Left common carotid artery plus branches (tissue), 1 donor: ENCODE measurements around the genes ZNF202, OR8D4, OR6T1, TBRG1, VSIG2, SLC37A2, ACRV1 and PATE1.

- PRO-cap: bidirectional peak, plus-strand start at chr11:123741781, minus-strand start at chr11:123741586
These were observed at the start of gene ZNF202 for GRCh38 chr11:123740707-123741934. Gene ZNF202 (minus strand): TSS chr11:123741660.

GRCh38 chr11:123798198-123798397, 8.1 kb downstream of the OR6M1 start:
- PRO-cap: no peak

DNA sequence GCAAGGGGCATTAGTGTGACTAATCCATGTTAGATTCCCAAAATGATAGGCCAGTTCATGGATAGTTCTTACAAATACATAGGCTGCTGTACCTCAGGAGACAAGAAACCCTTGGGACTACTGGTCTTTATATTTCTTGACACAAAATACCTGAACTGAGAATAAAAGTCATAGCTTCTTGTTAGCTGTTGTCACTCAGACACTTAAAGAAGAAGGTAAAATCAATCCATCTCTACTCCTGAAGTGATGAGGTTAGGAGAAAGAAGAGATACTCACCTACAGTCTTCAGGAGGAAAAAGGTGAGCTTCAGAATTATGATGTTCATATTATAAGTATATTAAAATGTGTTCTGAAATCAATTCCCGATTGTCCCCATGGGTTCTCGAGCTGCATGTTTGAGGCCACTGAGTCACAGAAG, at the start of gene OR8D4:
TSS of gene OR8D4 (plus strand) at position 209 of the 418 bp plus-strand sequence.
- PRO-cap: no peak

GRCh38 chr11:123943729-123944117, at the start of gene OR6T1:
Gene OR6T1 (minus strand): TSS chr11:123943838.
- PRO-cap: no peak

DNA sequence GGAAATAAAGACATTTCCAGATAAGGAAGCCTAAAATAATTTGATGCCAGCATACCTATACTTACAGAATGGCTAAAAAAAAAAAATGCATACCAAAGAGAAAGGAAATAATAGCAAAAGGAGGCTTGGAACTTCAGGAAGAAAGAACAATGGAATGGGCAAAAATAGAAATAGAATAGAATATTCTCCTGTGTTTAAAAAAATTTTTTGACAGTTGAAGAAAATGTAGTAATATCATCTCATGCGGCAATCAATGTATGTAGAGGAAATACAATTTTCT, 15.8 kb downstream of the OR10S1 start:
- PRO-cap: no peak

DNA sequence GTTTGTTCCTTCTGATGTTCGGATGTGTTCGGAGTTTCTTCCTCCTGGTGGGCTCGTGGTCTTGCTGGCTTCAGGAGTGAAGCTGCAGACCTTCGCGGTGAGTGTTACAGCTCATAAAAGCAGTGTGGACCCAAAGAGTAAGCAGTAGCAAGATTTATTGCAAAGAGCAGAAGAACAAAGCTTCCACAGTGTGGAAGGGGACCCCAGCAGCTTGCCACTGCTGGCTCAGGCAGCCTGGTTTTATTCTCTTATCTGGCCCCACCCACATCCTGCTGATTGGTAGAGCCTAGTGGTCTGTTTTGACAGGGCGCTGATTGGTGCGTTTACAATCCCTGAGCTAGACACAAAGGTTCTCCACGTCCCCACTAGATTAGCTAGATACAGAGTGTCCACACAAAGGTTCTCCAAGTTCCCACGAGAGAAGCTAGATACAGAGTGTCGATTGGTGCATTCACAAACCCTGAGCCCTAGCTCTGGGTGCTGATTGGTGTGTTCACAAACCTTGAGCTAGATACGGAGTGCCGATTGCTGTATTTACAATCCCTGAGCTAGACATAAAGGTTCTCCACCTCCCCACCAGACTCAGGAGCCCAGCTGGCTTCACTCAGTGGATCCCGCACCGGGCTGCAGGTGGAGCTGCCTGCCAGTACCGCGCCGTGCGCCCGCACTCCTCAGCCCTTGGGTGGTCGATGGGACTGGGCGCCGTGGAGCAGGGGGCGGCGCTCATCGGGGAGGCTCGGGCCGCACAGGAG, 12.9 kb upstream of the OR10D3 start:
- PRO-cap: no peak

GRCh38 chr11:124622586-124623543, at the start of gene TBRG1:
Gene TBRG1 (plus strand): TSS chr11:124622864.
- PRO-cap: bidirectional peak, plus-strand start at chr11:124622875, minus-strand start at chr11:124622772; bidirectional peak, plus-strand start at chr11:124623231, minus-strand start at chr11:124623134

DNA sequence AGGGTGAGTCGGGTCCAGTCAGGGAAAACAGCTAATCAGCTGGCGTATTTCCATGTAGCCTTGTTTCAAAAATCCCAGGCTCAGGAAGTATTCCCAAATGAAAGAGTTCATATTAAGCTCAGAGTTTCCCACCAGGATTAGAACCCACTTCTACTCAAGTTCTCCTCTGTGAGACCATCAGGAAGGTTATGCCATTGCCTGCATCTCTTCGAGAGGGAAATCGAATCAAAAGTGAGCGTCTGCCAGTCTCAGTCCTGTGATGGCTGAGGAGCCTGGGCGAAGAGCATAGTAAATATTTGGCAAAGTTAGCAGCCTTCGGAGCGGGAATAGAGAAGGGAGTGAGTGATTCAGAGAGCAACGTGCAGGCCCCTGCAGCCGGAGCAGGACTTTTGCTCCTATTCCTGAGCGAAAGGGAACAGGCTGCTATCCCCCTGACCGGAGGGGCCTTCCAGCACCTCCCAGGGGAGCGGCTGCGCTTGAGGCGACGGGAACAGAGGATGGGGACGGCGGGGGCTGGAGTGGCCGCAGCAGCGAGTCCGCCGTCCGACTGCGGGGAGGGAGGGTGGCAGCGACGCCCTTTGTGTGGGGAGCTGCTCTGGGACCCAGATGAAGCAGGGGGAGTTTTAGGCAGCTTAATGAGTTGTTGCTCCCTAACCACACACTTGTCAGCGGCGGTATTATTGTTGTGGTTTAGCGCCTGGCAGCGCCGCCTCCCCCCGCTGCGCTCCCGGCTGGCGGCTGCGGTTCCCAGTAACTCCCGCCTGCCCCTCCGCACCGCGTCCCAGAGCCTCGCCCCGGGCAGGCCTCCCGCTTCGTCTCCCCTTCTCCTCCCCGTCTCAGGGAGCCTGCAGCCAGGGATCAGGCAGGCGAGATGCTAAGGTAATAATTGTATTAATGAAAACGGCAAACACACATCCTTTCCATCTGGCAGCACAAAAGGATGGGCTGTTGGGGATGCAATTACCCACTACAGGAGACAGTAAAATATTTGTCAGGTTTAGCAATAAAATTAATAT, 21.7 kb upstream of the NRGN start:
- PRO-cap: no peak

- PRO-cap: no peak
These were observed 14.5 kb upstream of the NRGN start for GRCh38 chr11:124724858-124726041.

DNA sequence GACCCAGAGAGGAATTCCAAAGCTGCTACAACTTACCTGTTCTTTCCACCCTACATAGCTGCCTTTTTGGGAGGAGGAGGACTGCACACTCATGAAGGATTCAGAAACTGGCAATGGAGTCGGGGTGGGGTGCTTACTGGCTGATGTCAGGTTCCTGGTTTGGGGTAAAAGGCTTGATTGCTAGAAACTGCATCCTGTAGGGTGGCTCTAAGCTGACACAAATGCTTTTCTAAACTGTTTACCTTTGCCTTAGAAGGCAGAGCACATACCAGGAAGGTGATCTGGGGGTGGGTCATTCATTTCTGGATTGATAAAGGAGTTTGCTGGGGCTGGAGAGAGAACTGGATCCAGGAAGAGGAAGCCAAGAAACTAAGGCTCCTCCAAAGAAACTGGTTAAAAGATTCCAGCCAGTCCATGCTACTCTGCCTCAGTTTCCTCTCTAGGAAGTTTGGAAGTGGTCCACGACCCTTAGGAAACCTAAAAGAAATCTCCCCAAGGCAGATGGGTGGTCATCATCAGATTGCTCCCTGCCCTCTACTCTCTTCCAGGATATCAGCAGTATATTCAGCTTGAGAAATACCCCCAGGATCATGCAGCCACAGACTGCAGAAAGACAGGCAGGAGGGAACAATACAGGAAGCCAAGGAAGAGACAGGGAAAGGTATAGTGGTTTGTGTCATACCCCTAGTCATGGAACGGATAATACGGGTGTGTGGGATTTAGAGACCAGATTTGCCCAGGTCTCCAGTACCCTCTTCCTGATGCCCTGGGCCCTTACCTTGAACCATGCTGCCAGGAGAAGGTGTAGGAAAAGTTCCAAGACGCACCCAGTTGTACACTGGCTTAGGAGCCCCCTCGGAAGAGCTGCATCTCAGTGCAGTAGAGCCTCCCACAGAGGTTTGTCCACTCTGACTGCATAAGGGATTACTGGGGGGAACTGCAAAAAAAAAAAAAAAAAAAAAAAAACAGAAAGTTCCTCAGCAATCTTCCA, 2.8 kb downstream of the VSIG2 start:
- PRO-cap: no peak

DNA sequence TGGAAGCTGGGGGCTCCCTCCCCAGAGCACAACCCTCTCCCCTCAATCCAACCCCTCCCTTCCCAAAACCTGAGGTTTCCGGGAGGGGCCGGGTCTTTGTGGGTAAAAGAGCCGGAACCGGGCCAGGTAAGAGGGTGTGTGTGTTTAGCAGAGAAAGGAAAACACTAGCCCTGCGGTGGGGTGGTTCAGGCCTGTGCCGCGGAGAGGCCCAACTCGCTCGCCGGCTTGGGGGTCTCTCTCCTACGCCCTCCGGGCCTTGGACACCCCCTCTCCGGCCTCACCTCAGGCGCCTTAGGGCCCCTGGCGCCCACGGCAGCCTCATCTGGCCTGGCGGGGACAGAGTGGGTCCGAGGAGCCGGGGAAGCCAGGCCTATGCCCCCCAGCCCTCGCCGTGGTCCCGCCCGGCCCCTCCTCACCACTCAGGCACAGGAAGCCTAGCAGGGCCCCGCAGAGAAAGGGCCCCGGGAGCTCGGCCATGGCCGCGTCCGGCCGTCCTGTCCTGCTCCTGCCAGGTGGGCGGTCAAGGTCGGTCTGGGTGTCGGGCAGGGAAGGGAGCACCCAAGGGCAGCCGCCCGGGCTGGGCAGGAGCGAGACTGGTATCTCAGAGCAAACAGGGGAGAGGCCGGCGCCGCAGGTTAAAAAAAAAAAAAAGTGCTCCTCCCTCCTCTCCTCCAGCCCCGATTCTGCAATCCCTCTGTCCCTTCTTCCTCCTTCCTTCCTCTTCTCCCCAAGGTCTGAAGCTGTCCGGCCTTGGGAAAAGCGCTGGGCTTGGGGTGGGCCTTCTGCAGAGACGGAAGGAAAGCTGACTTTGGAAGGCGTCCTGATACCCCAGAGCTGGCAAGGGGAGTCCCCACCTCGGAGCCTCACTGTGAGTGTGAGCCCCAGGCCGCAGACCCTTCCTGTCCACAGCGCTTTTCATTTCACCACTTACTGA, at the start of gene VSIG2:
TSS of gene VSIG2 (minus strand) at position 595 of the 934 bp plus-strand sequence.
- PRO-cap: no peak

GRCh38 chr11:124754476-124755138, 2.6 kb upstream of the VSIG2 start:
- PRO-cap: no peak

- PRO-cap: no peak
These were observed 25.7 kb upstream of the ROBO3 start for GRCh38 chr11:124839312-124840240.

DNA sequence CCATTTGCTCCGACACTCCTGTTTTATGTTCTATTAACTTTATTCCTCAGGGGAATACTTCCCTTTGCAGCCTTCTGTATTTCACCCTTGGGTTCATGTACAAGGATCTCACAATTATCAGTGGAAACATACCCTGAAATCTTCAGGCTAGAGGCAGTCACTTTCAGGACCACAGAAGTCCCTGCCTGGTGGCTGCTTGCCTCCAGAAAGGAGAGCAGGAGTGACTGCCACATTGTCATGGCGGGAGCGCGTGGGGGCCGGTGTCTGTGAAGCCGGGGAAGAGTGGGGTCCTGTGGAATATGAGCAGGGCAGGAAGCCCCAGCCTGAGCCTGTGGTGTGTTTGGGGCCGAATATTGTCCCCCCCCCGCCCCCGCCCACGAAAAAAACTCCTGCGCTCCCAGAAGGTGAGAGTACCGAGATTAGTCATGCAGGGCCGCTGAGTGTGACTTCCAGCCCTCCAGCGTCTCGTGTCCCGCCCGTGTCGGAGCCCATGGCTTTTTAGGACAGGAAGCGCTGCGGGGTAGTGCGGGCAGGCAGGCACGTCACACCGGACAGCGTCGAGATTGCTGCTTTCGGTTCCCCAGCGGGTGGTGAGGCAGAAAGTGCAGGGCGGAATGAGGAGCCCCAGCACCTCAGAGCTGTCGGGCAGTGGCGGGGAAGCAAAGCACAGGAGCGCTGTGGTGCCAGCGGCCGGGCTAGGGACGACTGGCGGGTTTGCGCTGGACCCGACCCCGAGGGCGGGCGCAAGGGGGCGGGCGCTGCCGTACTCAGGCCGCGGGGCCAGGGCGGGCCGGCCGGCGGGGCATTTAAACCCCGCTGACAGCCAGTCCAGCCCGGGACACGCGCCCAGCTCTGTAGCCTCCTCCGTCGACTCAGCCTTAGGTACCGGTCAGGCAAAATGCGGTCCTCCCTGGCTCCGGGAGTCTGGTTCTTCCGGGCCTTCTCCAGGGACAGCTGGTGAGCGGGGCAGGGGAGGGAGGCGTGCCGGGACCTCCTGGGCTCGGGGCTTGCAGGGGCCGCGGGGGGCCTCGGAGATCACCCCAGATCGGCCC, at the start of gene SLC37A2:
TSS of gene SLC37A2 (plus strand) at position 836 of the 1,052 bp plus-strand sequence.
- PRO-cap: bidirectional peak, plus-strand start at position 648 of the sequence, minus-strand start at position 469 of the sequence

GRCh38 chr11:125167141-125168131, 2.9 kb downstream of the PKNOX2 start:
- PRO-cap: bidirectional peak, plus-strand start at chr11:125167514, minus-strand start at chr11:125167405

DNA sequence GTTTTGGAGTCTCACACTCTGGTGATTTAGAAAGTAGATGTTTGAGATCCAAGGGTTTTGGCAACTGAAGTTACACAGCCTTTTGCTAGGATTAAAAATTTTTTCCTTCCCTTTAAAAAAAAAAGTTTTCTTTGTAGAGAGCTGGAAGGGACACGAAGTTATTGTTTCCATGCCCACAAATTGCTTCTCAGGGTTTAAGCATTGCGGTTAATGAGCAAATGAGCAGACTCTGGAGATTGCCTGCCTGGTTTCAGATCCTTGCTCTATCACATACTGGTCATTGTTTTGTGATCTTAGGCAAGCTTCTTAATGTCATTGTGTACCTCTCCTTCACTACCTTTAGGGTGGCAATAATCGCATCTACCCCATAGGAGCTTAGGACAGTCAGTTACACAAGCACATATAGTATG, 1.9 kb downstream of the CHEK1 start:
- PRO-cap: no peak

DNA sequence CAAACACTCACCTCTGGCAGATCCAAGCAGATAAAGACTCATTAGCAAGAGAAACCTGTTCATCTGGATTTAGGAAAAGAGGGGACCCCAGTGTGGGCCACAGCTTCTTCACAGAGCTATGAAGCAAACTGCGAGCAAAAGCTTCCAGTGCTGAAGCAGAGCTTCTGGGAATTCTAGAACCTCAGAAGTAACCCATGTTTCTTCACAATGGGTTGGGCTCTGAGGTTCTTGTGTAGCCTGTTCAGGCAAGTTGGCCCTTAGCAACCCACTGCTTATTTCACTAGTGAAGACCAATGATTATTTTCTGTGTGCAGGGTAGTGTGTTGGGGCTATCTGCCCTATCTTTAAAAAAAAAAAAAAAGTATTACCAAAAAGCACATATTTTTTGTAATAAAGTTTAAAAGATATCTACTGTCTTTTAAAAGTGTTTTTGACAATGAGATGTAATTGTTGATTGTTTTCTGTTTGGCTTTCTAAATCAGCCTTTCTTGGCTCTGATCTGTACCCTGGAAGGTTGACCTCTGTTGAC, at the start of gene ACRV1:
TSS of gene ACRV1 (minus strand) at position 130 of the 529 bp plus-strand sequence.
- PRO-cap: no peak

DNA sequence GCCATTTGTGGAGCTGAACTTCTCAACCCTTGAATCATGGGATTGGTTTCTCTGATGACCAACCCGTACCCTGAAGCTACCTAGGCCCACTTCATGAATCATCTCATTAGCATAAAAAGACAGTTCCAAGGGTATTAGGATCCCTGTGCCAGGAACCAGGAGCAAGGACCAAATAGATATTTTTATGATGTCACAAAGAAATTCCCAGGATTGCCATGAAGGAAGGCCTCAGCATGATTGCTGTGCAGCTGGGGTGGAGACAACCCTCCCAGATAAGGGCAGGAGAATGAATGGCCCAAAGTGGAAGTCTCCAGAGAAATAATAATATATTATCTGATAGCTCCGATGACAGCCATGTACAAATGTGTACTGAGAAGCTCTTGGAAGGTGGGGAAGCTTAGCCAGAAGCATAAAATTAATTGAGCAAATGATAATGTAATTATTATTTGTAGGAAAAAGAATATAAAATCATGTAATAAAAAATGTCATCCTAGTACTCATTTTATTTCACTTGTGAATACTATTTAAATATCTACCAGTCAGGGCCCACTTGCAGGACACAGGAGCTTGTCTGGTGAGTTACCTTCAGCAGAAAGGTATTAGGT, 3.8 kb upstream of the ACRV1 start:
- PRO-cap: no peak

DNA sequence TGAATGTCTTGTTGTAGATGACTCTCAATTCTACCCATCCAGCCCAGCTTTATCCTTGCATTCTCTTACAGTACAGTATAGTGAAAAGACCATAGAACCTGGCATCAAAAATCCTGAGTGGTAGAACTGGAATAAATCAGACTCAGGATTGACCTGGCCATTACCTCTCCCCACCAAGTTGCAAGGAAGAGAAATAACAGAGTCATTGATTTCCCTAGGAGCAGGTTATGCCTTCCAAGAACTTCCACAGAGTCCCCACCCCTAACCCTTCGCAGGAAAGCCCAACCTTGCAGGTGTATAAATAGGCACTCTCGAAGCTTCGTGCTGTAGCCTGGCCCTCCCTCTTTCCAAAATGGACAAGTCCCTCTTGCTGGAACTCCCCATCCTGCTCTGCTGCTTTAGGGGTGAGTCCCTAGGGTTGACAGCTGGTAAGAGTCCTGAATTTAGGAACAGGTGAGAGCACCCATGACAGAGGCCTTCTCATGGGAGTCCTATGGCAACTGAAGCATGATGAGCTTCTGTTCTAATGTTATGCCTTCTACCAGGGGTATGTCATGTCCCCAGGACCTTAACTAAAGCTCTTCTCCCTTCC, at the start of gene PATE1:
TSS of gene PATE1 (plus strand) at position 327 of the 592 bp plus-strand sequence.
- PRO-cap: no peak

GRCh38 chr11:126115138-126115551, 52.5 kb upstream of the CDON start:
- PRO-cap: no peak